ENCODE measurements around the gene BRD1.

DNA sequence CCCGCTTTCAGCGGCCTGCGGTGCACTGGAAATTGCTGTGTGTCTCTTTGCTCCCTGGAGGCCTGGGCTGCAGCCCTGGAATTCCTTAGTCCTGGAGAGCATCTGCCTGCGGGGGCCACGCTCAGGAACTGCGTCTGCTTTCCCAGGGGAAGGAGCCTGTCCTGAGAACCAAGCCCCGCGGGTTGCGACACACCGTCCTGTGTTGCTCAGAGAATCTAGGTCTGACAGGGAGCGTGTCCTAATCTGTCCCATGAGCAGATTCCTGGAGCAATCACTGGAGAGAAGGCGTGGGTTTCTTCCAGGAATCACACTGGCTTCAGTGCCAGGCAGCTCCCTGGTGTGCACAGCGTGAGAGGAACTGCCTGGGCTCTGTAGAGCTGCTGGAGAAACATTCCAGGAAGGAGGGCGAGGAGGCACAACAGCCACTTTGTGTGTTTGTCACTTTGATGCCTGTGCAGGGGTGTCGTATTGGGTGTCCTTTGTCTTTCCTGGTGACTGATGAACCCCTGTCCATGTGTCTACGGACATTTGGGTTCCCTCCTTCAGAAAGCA lies 630.3 kb downstream of the TAFA5 start:
- PRO-cap: no peak

- PRO-cap: no peak
These were observed 648.6 kb downstream of the BRD1 start for GRCh38 chr22:49178937-49179700.

DNA sequence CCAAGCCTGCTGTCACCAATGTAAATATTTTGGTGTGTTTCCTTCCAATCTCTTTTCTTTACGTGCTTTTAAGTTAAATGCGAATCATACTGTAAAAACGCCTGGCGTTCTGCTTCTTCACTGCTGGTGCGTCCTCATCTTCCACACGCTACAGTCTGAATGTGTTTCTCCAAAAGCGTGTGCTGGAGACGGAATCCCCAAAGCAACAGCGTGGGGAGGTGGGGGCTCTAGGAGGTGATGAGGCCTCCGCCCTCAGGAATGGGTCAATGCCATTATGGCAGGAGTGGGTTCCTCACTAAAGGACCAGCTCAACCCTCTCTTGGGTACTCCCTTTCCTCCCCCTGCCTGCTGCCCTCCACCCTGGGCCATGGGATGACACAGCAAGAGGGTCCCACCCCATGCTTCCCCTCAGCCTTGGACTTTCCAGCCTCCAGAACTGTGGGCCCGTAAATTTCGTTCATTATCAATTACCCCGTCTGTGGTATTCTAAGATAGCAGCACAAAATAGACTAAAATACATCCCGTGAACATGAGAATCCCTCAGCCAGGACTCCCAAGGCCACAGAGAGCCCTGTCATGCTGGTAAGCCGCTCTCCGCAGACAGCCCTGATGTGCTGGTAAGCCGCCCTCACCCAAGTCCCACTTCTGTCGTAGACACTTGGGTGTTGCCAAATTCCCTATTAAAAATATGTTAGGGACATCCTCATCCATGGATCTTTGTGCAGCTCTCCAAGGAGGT lies 220.5 kb downstream of the BRD1 start:
- PRO-cap: no peak

DNA sequence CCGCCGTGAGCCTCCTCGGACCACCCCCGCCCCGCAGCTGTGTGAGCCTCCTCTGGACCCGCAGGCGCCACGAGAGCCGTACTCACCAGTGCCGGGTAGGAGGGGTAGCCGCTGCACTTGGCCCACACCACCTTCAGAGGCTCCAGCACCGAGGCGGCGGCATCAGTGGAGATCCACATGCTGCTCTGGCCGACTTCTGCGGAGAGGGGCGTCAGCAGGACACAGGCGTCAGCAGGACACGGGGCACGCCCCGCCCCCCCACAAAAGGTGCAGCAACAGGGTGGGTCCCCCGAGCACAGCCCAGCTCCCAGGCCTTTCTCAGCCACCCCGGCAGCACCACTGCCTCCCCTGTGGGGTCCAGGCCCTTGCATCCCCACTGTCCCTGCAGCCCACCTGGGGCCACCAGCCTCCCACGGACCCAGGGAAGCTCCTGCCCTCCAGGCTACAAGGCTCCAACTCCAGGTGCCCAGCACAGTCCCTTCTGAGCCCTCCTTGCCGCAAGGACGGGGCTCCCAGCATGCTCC lies 51.6 kb downstream of the BRD1 start:
- PRO-cap: no peak

- PRO-cap: no peak
These were observed 19.6 kb downstream of the BRD1 start for GRCh38 chr22:49808005-49808523.

DNA sequence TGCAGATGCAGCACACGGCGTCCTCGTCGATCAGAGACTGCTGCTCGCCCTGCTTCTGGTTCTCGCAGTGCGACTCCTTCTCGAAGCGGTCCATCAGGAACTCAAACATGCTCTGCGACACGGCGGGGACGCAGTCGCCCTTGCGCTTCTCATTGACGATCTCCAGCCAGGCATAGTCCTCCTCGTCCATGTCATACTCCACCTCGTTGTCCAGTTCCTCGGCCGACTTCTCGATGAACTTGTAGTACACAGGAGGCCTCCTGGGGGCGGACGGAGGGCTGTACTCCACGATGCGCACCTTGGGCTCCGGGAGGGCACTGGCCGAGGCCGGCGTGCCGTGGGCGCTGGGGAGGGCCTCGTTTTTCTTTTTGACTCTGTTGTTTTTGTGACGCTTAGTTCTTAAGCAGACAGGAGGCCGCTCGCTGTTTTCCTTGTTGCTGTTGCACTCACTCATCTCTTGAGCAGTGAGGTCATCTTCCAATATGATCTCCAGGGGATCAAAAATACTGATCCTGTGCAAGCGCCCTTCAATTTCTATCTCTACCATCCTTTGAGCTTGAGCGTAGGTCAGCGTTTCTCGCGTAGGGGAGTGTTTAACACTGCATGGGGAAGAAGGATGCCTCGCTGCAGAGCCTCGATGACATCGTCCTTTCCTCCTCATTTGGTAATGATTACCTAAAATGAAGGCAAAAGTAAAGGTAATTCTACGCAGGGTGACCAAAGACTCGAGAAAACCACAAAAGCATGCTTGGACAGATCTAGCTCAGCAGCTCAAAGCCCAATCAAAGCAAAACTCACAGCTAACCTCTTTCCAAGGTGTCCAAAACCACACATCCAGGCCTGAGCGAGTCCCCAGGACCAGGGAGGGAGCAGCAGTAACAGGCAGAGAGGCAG lies 3.8 kb downstream of the BRD1 start:
- PRO-cap: no peak

DNA sequence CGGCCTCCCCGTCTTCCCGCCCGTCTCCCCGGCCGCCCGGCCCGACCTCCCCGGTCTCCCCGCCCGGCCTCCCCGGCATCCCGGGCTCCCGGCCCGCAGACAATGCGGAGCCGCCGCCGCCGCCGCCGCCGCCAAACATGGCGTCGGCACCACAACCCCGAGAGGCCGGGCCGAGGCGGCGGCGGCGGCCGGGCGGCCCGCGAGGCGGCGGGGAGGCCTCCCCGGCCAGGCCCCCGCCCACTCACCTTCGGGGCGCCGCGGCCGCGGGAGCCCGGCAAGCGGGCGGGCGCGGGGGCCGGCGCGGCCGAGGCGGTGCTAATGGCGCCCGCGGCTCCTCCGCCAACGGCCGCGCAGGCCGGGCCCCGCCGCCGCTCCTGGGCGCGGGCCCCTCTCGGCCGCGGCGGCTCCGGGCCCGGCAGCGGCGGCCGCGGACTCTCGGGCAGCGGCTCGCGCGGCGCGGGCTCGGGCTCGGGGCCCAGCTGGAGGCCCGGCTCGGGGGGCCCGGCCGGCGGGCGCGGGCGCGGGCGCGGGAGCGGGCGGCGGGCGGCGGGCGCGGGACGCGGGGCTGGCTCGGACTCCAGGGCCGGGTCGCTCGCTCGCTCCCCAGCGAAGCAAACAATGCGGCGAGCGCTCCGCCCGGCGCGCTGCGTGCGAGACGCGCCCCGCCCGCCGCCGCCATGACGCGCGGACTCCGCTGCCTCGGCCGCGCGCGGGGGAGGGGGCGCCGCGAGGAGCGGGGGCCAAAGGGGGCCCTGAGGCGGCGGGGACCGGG lies at the start of gene BRD1:
BRD1 (minus strand) TSS at position 622 of the 772 bp plus-strand sequence.
- PRO-cap: bidirectional peak, plus-strand start at position 678 of the sequence, minus-strand start at position 622 of the sequence

DNA sequence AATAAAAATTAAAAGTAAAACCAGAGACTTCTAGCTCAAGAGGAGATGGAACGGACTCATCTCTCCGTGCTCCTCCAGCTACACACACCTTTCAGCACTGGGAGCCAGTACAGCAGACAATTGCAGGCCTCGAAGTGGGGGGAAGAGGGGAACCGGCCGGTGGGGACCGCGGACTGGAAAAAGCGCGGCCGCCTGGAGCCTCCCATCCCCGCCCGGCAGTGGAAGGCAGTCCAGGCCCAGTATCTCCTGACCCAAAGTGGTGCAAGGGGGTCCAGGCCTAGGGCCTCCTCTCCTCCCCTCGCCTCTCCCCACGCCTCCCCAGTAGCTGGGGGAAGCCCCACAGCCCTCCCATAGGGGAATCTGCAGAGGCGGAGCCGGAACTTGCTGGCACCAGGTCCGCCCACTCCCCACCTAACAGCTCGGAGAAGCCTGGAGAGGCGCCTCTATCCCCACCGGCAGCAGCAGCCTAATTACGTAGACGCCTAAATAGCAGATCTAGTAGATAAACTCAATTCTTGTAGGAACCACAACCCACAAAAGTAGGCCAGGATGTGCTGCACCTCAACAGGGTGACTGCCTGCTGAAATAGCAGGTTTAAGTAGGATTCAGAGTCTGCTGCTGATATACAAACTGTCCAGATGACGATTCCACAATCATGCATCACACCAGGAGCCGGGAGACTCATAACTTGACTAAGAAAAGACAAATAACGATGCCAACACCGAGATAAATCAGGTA lies 11.1 kb upstream of the BRD1 start:
- PRO-cap: no peak

GRCh38 chr22:49879827-49880894 lies 26.5 kb downstream of the ZBED4 start:
- PRO-cap: no peak

DNA sequence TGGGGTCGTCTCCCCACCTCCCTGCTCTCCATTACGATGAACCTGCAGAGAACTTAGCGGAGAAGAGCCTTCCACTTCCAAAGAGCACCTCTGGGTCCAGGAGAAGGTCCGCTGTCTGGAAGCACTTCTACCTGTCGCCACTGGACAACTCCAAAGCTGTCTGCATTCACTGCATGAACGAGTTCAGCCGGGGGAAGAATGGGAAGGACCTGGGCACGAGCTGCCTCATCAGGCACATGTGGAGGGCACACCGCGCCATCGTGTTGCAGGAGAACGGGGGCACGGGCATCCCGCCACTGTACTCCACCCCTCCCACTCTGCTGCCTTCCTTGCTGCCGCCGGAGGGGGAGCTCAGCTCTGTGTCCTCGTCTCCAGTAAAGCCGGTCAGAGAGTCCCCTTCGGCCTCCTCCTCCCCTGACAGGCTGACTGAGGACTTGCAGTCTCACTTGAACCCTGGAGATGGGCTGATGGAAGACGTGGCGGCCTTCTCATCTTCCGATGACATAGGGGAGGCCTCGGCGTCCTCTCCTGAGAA lies 30.8 kb downstream of the ZBED4 start:
- PRO-cap: no peak

DNA sequence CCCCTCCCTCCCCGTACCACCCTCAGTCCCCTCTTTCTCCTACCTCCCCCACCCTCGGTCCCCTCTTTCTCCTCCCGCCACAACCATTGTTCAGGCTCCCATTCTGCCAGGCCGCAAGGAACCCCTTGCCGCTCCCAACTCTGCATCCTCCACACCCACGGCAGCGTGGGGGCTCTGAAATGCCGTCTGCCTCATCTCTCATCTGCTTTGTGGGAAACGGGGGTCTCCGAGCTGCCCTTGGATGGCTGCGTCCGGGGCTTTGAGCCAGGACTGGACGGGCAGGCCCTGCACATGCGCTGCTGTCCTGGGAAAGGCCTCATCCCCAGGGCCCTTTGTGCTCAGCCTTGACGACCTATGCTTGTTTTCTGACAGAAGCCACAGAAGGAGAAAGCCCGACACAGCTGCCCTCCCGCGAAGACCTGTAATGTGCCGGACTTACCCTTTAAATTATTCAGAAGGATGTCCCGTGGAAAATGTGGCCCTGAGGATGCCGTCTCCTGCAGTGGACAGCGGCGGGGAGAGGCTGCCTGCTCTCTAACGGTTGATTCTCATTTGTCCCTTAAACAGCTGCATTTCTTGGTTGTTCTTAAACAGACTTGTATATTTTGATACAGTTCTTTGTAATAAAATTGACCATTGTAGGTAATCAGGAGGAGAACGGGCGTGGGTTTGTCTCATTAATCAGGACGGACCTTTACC lies 8.6 kb downstream of the CRELD2 start:
- PRO-cap: no peak

DNA sequence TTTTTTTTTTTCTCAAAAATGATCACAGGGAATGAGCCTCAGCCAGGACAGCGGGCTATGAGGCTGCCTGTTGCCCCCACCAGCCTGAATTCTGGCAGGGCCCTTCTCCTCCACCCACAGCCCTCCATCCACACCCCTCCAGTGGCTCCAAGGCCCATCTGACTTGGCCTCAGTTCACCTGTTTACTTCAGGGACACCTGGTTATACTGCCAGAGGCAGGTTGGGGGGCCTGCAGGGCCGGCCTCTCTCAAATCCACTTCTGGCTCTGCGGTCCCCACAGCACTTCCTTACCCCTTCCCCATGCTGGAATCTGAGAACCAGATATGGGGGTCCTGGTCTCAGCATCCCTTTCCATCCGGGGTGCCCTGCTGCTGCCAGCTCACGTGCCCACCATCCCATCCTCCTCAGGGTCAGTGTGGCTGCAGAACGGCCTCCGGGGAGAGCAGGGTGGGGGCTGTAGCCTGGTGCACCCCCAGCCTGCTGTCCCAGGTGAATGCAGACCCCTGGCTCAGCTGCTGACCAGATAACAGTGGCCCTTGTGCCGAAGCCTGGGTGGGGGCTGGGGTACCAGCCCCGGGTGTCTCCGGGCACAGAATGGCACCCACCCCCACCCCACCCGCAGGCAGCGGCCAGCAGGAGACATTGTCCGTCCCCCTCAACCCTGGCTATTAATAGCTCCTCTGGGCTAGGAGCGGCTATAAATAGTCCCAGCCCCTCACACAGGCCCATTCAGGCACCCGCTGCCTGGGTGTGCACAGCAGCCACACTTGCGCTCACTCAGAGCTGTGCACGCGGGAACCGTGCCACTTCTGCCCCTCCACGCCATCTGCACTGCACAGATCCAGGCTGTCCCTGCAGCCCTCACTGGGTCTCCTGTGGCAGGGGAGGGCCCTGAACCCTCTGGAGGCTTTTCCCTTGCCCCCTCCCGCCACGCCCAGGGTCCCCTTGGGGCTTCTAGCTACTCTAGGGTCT lies 18.5 kb downstream of the CRELD2 start:
- PRO-cap: no peak

- PRO-cap: no peak
These were observed 5.7 kb downstream of the PIM3 start for GRCh38 chr22:49966310-49966730.

GRCh38 chr22:49983338-49983896 lies 22.8 kb downstream of the PIM3 start:
- PRO-cap: no peak

GRCh38 chr22:49992790-49993558 lies 19.6 kb downstream of the IL17REL start:
- PRO-cap: no peak

GRCh38 chr22:50027933-50028592 lies 15.5 kb upstream of the IL17REL start:
- PRO-cap: no peak

GRCh38 chr22:50189643-50190058 lies 3.9 kb downstream of the TRABD start:
- PRO-cap: no peak

GRCh38 chr22:50190059-50191098 lies 4.7 kb downstream of the TRABD start:
- PRO-cap: unidirectional peak, plus-strand start at chr22:50190587

GRCh38 chr22:50209842-50210351 lies 9.1 kb downstream of the SELENOO start:
- PRO-cap: no peak

- PRO-cap: no peak
These were observed 19.1 kb downstream of the TUBGCP6 start for GRCh38 chr22:50225616-50226254.